Sternocleidomastoid (tissue), 1 donor: Measurements from ENCODE around the gene GPR25.

DNA sequence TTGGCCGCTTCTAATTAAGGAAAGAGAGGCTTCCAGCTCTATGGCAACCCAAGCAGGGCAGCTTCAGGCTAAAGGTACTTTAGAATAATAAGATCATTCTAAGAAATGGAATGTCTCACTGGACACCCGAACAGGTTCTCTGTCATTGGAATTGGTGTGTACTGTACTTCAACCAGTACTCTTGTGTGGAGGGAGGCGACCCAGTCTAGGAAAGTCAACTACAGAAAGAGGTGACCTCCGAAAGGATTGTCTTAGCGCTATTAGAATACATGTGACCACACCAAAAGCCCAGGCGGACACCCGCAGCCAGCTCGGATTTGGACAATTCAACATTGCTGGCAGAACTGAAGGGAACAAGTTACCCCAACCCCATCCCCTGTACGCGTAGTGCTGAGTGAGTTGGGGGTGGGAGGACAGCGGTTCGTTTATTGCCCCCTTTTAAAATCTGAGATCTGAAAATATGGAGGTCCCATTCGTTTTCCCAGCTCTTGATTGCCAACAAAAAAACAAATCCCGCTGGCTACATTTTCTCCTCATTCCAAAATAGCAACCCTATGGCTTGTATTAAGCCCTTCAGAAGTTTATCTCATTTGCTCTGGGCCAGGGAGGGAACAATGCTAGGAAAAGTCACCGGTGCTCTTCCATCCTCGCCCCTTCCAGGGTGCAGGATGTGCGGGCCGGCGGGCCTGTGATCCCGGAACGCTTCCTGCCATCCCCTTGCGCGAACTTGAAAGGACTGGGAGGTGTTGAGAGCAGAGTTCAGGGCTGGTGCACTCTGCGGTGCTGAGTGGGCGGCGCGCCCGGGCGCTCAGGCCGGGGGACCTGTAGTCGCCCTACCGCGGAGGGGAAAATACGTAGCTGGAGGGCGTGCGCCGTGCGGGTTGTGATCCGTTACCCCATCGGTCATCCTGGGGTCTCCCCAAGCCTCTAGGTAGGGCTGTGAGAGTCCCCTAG is 12.8 kb downstream of the NR5A2 start:
- PRO-cap: bidirectional peak, plus-strand start at position 773 of the sequence, minus-strand start at position 663 of the sequence

GRCh38 chr1:200150588-200151362 is 123.3 kb downstream of the NR5A2 start:
- PRO-cap: no peak

DNA sequence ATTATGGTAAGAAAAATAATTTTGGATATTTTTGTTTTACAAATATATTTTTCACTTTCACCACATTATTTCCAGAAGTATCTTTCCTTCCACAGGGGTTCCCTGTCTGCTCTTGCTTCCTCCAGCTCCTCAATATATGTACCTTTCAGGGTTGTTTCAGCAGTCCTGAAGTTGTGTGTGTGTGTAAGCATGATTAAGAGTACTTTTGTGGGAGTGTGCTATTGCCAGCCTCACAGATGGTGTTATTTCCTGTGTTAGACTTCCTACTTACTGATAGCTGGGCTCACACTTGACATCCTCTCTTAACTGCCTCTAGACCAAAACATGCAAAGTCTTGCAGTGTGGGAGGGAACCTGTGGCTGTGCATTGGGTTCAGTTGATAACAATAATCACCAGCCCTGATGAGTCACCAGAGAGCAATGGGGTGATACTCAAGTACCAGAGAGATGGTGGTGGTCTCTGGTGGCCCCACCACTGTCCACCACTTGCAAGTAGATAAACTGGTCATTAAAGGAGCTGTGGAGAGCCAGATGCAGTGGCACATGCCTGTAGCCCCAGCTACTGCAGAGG is 126.6 kb downstream of the NR5A2 start:
- PRO-cap: no peak

- PRO-cap: no peak
Observed at GRCh38 chr1:200184048-200184598, 156.6 kb downstream of the NR5A2 start.

DNA sequence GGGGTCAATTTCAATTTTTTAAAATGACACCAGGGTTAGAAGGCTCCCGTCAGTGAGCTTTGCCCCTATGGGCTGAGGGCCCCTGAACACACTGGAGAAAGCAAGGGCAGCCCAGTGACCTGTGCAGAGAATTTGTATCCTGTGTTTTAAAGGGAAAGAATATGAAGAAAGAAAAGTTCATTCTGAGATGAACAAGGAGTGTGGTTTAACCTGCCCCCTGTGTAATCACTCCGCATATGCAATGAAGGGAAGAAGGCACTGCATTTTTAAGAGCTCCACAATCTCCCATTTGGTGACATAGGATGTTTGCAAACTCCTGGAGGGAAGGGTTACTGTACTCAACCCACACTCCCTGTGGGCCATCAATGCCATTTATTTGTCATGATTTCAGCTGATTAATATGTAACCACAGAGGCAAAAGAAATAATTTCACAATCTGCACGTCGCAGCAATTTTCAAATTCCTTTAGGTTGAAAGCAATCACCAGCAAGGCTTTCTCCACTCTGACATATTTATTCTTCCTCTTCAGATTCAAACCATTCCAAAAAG is 95.6 kb downstream of the ZNF281 start:
- PRO-cap: no peak

GRCh38 chr1:200316217-200316634 is 93.6 kb downstream of the ZNF281 start:
- PRO-cap: no peak

DNA sequence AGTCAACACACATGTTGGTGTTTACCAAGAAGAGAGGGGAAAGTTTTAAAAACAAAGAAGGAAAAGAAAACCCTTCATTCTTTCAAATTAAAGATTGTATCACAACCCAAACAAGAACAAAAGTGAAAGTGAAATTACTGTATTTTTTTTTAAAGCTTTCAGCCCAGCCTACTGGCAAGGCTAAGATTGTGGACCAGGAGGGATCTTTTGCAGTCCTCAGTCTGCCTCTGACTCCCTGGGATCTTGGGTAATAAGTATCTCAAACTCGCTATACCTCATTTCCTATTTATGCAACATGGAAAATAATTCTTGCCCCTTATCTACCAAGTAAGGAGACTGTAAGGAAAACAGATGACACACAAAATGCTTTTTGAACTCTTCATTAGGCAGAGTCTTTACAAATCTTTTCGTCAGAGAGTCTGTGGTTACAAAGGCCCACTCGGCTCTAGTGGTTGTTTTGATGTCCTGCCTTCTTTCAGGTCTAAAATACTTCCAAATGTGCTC is 57.7 kb downstream of the ZNF281 start:
- PRO-cap: no peak

GRCh38 chr1:200648840-200649522 is 20.7 kb downstream of the DDX59 start:
- PRO-cap: no peak

DNA sequence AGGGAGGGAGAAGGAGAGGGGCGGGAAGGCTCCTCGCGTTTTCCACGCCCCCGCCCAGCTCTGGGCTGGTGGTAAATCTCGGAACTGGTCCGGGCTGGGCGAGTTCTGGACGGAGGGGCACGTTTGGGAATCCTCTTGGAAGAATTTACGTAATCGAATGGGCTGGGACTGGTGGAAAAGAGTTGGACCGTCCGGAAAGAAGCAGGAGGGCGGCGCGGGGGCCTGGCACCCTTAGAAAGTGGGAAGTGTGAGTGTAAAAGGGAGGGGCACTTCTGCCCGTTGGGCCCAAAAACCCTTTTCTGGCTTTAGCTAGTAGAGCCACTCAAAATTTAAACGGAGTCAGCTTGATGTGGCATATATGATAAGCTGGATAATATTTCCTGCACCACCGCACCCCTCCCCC is 334 bp upstream of the DDX59 start:
- PRO-cap: no peak

DNA sequence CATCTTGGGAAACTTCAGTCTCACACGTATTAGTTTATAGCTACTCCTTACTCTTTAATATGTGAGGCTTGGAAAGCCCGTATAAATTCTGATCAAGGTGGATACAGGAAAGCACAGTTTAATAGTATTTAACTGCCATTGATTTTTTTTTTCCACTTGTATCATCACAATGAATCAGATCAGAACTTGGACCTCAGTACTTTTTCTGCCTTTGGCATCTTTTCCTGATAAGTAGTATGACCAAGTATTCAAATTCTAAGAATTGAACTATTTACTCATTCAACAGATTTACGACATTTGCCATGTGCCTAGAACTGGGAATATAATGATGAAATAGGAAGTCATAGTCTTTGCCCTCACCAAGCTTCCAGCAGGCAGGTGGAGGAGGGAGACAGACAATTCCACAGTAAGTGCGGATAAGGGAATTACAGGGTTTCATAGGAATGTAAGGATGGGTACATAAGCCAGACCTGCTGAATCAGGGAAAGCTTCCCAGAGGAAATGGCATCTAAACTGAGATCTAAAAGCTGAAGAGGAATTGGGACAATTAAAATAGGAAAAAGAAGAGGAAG is 5.1 kb upstream of the DDX59 start:
- PRO-cap: no peak

- PRO-cap: no peak
Observed at GRCh38 chr1:200749677-200750182, 11.0 kb downstream of the CAMSAP2 start.

DNA sequence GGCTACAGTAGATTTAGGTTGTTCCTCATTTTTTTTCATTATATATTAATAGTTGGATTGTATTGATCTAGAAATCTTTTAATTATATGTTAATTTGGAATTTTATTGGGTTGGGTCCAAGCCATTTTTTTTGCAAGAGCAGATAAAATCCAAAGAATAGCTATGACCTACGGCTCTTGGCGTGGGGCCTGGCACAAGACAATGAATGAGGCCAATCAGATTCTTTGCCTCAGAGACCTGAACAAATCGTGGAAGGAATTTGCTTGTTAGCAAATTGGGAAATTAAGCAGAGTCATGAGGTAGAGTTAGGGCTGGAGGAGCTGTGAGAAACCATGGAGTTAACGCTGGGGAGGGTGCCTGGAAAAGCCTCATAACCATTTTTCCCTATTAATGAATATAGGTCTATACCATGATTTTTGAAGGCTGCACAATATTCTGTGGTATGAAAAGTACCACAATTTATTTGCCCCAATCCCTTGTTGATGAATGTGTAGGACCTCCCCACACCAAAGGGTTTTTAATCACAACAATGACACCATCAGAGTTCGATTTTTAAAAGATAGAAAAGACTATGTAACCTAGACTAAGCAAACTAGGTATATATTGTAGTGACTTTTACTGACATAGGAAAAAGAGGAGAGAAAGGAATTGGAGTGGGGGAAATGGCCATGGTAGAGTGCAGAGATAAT is 40.2 kb downstream of the CAMSAP2 start:
- PRO-cap: no peak

DNA sequence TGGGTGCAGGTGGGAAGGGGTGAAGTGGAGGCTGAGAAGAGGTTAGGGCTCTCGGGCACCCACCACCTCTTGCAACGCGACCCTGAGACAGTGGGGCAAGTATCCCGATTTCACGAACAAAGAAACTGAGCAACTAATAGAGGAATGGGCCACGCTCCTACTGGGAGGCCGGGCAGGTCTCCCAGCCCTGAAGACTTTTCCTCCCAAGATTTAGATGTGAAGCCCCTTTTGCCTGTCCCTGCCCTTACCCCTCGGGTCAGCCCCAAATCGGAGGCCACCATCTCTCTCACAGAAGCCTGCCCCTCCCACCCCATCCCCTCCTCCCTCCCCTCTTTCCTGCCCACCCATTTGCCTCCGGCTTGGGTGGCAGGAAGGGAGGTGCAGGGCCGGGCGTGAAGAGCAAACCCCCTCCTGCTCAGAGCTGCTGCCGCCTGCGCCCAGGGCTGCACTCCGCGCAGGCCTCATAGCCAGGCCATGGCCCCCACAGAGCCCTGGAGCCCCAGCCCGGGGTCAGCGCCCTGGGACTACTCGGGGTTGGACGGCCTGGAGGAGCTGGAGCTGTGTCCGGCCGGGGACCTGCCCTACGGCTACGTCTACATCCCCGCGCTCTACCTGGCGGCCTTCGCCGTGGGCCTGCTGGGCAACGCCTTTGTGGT is at the start of gene GPR25:
Gene GPR25 (plus strand): TSS at position 418 of the 656 bp plus-strand sequence.
- PRO-cap: no peak

GRCh38 chr1:200893111-200893982 is 1.4 kb upstream of the INAVA start:
- PRO-cap: no peak

GRCh38 chr1:200907945-200908898 is 13.5 kb downstream of the INAVA start:
- PRO-cap: no peak

DNA sequence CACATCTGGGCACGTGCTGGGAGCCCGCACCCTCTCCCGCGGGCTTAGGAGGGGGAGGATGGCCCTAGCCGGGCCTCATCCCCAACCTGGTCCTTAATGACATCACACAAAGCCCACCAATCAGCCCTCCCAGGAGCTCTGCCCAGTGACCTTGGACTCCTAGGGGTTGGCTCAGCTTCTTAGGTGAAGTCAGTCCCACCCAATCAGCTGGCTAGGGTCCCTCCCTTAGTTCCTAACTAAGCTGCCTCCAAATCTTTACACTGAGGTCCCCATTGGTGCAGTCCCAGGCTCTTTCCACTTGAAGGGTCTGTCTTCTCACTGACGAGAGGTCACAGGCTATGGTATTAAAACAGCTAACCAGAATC is 9.0 kb downstream of the KIF21B start:
- PRO-cap: no peak

- PRO-cap: no peak
Observed at GRCh38 chr1:201028235-201029008, 4.9 kb upstream of the KIF21B start.

GRCh38 chr1:201184791-201185413 is 5.7 kb upstream of the IGFN1 start:
- PRO-cap: no peak

GRCh38 chr1:201299772-201300536 is 16.6 kb downstream of the PKP1 start:
- PRO-cap: no peak

GRCh38 chr1:201311419-201312314 is 28.4 kb downstream of the PKP1 start:
- PRO-cap: no peak